Measurements from ENCODE around the gene RHO.

- PRO-cap = no peak
Measured at GRCh38 chr3:129052620-129053063, 7.9 kb upstream of the GP9 start.

DNA sequence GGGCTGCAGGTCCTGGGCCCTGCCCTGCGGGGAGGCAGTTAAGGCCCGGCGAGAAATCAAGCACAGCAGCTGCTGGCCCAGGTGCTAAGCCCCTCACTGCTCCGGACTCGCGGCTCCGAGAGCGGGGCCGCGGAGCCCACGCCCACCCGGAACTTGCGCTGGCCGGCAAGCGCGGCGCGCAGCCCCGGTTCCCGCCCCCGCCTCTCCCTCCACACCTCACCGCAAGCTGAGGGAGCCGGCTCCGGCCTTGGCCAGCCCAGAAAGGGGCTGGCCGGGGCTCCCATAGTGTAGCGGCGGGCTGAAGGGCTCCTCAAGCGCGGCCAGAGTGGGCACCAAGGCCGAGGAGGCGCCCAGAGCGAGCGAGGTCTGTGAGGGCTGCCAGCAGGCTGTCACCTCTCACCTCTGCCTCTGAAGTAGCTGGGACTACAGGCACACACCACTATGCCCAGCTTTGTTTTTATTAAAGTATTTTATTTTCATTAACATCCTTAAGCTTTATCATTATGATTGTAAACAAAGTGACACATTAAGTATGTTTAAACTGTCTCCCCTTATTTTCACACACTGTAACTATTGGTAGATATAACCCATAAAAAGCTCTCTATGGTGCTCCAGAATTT lies 8.0 kb downstream of the GP9 start:
- PRO-cap = no peak

DNA sequence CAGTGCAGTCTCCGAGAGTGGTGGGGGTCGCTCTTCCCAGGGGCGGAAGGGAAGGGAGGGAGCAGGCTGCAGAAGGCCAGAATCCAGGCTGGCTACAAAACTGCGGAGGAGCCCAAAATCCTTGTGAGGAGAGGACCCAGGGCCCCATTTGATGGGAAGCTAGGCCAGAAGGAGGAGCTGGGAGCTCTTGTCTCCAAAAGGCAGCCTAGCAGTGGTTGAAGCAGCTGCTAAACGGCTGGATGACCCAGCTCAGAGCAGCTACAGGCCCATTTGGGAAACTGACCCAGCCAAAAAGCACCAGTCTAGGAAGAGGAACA lies 1.0 kb upstream of the RAB43 start:
- PRO-cap = no peak

GRCh38 chr3:129166602-129166920 lies 5.7 kb upstream of the ISY1 start:
- PRO-cap = no peak

GRCh38 chr3:129238922-129239382 lies 10.5 kb upstream of the COPG1 start:
- PRO-cap = unidirectional peak, minus-strand start at chr3:129239071

GRCh38 chr3:129276554-129276753 lies 2.2 kb upstream of the HMCES start:
- PRO-cap = no peak

DNA sequence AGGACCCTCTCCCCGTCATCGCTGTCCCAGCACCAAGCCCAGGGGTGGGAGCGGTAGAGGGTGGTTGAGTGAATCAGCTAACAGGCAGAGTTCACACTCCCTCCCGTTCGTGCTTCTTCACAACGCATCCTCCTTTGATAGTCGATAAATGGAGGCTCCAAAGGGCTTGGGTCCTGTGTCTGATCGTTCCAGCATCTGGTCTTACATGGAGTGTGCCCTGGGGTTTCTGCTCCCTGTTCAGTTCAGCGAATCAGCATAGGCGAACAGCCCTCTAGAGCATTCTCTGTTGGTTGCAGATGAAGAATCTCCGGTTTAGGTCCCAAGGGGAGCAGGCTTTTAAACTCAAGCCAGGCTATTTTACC lies 785 bp upstream of the HMCES start:
- PRO-cap = no peak

DNA sequence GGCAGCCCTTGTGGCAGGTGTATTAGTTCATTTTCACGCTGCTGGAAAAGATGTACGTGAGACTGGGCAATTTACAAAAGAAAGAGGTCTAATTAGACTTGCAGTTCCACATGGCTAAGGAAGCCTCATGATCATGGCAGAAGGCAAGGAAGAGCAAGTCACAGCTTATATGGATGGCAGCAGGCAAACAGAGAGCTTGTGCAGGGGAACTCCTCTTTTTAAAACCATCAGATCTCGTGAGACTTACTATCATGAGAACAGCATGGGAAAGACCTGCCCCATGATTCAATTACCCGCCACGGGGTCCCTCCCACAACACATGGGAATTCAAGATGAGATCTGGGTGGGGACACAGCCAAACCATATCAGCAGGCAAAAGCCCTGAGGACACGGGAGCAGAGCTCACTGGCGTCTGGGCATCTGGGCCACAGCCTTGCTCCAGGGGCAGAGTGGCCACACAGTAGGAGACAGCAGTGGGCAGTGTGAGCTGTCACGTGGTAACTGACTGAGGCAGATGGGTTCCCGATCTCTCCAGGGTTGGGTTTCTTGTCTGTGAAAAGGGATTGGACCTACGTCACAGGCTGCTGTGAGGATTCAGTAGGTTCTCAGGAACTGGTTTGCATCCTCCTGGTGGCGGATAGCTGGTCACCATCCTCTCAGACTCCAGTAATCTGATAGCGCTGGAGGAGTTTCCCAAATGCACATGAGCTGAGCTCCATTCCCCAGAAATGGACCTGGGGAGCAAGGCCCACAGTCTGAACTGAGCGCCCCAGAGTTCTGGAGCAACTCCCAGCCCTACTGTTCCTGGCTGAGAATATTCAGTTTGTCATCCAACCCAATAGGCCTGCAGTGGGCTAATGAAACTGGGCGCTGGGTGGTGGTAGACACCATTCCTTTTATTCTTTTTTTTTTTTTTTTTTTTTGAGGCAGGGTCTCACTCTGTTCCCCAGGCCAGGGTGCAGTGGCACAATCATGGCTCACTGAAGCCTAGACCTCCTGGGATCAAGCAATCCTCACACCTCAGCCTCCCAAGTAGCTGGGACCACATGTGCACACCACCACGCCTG lies 42.8 kb downstream of the EFCAB12 start:
- PRO-cap = no peak

DNA sequence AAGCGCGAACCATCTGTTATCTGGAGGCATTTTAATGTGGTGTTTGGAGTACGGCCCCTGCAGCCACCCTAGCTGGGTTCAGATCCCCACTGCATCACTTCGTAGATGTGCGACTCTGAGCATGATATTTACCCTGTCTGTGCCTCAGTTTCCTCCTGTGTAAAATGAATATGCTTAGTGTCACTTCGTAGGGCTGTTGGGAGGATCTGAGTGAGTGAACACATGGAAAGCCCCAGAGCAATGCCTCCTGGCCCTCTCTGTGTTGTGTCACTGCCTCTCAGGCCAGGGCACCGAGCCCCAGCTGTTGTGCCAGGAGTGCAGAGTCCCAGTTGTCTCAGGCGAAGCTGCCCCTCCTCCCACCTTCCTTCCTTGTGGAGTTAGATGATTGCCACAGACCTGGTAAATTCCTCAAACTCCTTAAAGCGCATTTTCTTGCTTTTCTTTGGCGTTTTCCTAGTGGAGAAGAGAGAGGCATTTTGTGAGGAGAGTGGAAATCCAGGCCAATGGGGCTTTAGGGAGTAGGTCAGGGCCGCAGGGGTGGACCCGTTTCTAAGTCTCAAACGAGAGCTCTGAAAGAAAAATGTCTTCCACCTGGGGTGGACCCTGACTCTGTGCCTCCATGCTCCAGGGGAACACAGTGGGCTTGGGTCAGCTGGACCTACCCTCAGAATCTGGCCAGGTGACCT lies 26.2 kb downstream of the EFCAB12 start:
- PRO-cap = no peak

DNA sequence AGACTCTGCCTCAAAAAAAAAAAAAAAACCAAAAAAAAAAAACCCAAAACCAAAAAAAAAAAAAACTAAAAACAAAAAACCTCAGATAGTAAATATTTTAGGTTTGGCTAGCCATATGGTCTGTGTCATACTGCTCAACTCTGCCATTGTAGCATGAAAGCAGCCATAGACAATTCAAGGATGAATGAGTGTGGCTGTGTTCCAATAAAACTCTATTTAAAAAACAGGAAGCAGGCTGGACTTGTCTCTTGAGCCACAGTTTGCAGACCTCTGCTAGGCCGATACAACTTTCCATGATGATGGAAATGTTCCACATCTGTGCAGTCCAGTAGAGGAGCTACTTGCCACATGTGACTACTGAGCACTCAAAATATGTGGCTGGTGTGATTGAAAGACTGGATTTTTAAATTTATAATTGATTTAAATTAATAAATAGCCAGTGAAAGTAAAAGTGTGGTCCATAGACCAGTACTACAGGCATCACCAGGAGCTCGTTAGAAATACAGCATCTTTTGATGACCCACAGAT lies 11.1 kb downstream of the EFCAB12 start:
- PRO-cap = no peak

GRCh38 chr3:129433284-129434050 lies 5.0 kb upstream of the EFCAB12 start:
- PRO-cap = no peak

GRCh38 chr3:129462304-129462916 lies 22.4 kb downstream of the IFT122 start:
- PRO-cap = no peak

DNA sequence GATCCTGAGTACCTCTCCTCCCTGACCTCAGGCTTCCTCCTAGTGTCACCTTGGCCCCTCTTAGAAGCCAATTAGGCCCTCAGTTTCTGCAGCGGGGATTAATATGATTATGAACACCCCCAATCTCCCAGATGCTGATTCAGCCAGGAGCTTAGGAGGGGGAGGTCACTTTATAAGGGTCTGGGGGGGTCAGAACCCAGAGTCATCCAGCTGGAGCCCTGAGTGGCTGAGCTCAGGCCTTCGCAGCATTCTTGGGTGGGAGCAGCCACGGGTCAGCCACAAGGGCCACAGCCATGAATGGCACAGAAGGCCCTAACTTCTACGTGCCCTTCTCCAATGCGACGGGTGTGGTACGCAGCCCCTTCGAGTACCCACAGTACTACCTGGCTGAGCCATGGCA lies at the start of gene RHO:
Gene RHO (plus strand): TSS at position 199 of the 400 bp plus-strand sequence.
- PRO-cap = no peak

DNA sequence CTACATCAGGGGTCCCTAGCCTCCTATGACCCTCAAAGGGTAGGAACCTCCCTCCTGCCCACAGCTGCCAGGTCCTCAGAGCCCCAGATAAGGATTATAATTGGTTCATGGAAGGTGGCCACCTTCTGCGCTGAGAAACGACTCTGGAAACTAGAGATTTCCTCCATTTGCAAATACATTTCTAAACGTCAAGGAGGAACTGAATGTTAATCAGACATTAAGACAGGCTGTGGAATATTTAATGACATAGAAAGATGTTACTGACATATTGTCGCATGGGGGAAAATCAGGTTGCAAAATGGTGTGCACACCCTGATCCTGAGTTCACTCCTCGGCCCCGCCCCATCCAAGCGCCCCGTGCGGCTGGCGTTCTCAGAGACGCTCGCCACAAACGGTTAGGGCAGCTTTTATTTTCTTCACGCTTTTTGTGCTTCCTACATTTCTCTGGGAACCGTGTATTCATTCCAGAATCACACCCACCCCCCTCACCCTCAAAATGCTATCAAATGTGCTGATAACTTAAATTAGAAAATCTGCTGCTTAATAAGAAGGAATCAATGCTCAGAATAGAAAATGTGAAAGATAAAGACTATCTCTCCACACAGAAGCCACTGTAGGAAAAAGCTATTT lies 10.8 kb downstream of the H1-8 start:
- PRO-cap = no peak

DNA sequence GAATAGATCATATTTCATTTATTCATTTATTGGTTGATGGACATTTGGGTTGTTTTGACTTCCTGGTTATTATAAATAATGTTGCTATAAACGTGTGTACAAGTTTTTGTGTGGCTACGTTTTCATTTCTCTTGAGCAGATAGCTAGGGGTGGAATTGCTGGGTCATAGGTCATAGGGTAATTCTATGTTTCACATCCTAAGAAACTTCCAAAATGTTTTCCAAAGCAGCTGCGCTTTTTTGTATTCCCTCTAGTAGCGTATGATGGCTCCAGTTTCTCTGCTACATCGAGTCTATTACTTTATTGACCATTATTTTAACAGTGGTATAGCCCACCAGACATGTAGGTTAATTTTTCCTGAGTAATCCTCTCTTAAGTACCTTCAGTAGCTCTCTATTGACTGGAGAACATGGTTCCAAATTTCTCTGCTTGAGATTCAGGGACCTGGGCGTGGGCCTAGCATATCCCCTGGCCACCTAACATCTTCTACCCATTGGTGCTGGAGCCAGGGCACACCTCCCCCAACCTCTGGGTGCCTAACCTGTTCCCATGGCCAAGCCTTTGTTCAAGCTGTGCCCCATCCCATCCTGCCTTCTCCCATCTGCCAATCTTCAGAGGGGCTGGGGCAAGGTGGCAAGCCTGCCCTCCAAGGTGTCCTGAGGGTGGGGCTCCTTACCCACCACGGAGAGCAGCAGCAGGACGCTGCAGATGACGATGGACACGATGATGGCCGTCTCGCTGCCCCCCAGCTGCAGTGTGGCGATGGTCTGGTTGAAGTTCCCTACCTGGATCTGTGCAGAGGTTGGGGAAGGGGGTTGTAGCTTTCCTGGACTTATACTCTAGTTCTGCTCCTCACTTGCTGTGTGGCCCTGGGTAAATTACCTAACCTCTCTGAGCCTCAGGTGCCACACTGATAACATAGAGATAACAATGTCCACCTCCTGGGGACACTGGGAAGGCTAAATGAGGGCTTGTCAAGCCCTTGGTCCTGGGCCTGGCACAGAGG lies 26.5 kb downstream of the H1-8 start:
- PRO-cap = no peak

GRCh38 chr3:129599494-129600149 lies 6.9 kb downstream of the PLXND1 start:
- PRO-cap = no peak

GRCh38 chr3:129615499-129616116 lies 9.1 kb upstream of the PLXND1 start:
- PRO-cap = no peak

- PRO-cap = no peak
Measured at GRCh38 chr3:130122770-130123263, 41.2 kb downstream of the ALG1L2 start.

DNA sequence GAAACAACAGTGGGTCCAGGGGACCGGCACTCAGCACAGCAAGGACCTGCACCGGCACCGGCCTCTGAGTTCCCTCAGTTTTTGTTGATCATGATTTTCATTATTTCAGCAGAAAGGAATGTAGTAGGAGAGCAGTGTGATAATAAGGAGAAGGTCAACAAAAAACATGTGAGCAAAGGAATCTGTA lies 41.7 kb downstream of the ALG1L2 start:
- PRO-cap = no peak

GRCh38 chr3:130144153-130144682 lies 62.6 kb downstream of the ALG1L2 start:
- PRO-cap = no peak